Myometrial cell (primary cell): ENCODE data around the genes FRMD3 and ISCA1.

DNA sequence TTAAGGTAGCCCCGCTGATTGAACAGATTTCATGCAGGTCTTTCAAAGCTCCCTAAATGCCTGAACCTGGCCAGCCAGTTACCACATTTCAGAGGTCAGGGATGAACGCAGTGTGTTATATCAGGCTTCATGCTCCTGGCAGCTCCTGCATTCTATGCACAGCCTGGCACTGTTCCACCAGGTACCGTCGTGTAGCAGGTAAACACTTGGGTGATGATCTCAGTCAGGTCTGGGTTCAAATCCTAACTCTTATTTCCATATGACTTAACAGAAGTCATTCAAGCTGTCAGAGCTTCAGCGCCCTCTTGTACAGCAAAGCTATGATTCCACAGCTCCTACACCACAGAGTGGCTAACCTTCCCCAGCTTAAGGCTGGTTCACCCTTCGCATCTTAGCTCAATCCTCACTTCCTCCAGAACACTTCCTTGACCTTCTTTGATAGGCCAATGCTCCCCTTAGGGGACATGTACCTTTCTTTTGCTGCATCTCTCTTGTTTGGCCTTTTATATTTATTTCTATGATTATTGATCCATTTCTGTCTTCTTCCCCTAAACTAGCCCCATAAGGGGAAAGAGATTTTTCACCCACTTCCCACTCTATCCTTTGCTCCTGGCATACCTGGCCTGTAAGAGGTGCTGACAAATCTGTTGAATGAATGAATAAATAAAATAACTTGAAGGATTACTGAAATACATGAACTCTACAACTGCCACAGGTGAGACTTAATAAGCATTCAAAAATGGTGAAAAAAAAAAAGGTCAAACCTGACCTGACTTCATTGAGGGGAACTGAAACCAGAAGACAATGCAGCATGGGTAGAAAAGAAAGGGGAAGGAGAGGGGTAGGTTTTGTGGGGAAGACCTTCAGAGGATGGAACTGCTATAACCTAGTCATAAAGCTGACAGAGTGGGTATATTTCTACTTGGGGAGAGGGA, 56.9 kb downstream of the RASEF start:
- RAMPAGE, long total RNA, result no peak

DNA sequence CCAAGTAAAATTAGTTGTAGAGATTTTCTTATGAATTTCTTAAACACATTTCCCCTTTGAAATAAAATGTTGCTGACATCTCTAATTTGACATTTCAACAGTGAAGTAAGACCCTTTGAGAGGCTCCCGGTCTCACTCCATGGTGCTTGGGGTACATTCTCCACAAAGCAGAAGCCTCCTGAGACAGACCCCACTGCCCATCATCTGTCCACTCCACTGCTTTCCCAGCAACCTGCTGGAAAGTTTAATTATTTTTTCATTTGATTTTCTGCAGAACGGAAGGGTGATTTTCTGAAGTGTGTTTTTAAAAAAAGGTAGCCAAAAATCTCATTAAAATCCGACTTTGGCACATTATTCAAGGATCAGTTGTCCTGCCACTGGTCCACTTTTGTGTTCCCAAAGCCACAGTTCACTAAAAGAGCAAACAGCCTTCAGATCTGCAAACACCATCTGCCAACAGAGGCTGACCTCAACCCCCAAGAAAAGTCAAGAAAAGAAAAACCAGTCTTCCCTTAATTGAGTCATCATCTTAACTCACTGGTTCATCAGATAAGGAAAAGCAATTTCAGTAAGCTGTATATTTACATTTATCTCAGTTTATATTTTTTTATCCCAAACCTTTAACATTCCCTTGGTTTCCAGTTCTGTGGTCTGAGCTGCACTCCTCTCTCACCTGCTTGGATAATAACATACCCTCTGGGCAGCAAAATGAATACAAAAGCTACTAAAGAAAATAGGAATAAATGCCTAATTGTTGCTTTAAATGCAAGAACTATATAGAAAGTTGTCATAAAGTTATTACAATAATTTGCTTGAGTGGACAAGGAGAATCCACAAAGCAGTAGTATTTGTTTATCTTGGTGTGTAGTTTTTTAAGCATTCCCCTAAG, 21.2 kb downstream of the RASEF start:
- RAMPAGE, long total RNA, result no peak

GRCh38 chr9:83537941-83539097, at the start of gene FRMD3:
TSS of gene FRMD3 (minus strand) at chr9:83538401.
- RAMPAGE, long total RNA, result start-site peak on the minus strand at chr9:83538308-83538367, 43 and 60 reads in 2 replicates

GRCh38 chr9:83670377-83670975, 37.3 kb downstream of the UBQLN1 start:
- RAMPAGE, long total RNA, result no peak

DNA sequence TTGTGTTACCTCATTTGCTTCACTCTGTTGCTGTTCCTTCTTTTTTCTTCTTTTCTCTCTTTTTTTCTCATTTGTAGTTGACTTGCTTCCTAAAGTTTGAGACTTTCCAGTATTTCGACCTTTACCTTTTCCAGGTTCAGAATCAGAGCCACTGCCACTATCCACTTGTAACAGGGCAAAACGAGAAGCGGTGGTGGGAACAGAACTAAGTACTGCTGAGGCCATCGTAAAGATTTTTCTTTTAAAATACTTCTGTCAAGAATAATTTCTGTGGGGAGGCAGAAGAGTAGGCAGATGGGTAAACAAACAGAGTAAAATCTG, 11.3 kb downstream of the GKAP1 start:
- RAMPAGE, long total RNA, result no peak

DNA sequence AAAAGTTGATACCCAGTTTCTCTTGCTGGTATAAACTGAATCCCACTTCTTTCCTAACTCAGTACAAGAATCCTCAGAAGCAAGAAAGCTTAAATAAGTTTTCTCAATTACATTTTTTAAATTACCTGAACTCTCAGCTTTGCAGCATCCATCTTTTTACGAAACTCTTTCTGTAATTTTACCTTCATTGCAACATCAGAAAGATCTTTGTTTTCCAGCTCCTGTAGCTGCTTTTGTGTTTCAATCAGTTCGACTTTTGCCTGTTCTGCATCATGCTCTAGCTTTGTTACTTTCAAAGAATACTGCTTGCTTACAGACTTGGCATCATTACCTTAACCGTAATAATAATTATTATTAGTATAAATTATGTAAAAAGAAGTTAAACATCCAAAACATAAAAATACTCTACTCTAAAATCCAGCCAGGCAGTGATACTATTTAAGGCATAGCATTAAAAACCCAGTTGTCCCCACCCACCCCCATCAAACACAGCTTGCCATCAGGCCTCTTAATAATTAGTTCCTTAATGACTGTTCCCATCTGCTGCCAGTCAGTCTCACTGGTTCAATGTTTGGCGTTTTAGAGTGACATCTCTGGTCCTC, 37.4 kb downstream of the KIF27 start:
- RAMPAGE, long total RNA, result no peak

- RAMPAGE, long total RNA, result no peak
Measured at GRCh38 chr9:83968877-83969617, 11.0 kb downstream of the HNRNPK start.

GRCh38 chr9:83969618-83970713, 10.0 kb downstream of the HNRNPK start:
- RAMPAGE, long total RNA, result no peak

DNA sequence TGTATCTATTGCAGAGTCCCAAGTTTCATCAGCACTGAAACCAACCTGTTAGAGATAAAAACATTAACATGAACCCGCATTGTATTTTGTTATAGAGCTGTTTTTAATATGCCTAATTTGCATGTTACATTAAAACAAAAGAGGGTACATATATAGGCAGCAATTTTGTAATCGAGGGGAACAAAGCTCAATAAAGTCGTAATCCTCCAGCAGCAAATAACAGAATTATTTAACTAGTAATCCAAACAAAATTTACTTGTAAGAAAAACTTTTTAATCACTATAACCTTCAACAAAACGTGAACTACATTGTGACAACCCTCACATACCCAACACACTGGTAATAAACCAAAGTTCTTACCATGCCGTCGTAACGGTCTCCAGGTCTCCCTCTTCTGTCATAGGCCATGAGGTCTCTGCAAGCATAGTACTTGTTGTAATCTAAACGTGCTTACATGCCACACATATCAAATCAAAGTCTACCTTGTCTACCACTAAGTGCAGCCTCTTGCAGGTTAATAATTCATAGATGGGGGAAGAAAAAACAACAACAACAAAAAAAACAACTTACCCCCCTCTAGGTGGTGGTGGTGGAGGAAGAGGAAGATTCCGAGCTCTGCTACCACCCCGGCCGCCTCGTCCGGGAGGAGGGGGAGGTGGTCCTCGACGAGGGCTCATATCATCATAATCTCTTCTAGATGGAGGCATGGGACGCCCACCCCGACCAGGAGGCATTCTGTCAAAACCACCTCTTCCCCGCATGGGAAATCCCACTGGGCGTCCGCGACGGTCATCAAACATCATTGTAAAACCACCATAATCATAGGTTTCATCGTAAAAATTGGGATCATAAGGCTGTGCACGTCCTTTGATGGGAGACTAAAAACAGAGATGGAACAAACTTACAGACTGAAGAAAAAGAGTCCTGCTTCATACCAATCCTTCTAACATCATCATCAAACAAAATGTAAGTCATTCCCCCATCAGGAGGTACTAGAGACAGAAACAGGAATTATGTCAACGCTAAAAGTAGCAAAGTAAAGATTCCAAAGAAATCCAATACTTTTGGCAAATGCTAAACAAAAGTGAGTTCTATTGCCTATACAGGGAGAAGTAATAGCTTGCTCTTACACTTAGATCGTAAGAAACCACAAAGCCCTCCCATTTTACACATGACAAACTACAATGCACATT, 8.3 kb downstream of the HNRNPK start:
- RAMPAGE, long total RNA, result no peak

DNA sequence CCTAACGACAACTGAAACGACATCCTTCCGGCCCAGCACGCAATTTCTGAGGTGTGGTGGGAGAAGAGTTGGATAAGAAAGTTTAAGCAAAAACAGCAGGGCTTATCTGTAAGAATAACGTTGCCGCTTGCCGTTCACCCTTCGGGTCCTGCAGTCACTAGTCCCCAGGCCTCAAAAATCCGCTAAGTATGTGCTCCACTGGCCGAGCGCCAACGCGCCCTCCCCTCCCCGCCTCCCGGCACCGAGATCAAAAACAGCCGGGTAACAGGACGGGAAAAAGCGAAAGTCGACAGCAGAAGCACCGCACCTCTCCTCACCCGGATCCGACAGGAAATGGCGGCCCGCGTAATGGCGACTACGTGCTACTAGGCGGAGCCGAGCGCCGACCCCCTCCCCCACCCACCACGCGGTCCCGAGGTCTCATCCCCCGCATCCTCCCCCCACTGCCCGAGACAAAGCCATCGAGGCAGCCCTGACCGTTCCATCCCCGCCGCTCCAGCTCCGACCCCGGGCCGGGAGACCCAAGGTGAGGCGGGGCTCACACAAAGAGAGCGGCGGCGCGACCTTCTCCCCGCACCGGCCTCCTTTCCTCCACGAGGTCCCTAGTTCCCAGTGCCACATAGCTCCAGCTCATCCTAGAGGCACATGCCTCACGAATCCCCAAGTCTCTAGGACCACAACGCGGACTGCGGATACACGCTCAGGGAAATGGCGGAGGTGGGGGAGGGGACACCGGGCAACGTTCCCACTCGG, 545 bp downstream of the HNRNPK start:
- RAMPAGE, long total RNA, result no peak

GRCh38 chr9:84002309-84002652, 21.7 kb downstream of the RMI1 start:
- RAMPAGE, long total RNA, result no peak

DNA sequence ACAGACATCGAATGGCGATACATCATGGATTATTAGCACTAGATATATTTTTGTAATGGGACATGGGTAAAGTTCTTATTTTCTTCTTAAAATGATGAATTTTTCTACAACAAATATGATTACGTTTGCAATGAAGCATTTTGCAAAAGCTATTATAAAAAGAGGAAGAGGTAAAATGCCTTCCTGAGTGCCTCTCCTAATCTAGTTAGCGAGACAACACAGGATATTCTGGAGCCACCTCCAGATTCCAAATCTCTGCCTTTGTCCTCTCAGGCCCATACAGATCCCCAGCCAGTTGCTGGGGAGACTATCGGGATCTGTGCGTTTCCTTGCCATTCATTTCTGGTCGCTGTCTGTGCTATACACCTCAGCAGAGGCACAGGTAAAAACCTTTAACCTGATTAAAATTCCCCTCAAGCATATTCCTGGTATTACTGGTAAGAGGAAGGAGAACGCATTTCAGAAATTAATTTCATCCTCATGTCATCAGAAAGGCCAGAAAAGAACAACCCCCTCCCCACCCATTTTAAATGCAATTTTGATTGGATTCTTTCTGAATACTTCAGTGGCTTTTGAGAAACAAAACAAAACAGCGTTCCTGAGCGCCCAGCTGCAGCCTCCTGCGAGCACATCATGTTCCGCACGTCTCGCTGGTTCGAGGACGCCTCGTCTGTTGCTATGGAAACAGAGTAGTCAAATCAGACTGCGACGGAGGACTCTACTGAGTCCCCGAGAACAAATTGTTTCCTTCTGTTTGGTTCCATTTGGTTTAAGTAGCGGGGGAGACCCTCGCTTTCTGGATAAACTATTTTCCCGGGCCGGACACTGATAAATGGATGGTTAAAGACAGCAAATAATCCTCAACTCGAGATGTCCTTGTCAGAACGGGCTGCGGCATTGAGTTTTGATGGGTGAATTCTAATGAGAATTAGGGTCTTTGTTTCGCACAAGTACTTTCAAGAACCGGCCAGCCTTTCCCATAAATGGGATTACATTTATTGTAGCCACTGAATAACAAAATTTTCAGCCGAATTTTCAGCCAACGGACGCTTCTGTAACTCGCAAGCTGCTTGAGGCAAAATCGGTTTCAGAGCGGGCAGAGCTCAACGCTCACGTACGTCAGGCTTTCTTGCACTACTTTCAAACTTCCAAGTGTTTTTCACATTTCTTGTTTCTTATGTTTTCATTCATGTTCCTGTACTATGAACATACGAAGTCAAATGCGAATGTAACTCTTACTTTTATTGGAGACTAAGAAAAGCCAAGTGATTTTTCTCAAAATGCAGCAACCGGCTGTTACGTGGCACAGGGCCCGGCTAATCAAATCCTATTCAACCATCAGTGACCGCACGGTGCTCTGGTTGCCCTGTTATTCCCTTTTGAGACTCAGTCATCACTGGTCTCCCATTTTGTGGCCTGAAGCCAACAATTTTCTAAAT, 69.0 kb downstream of the SLC28A3 start:
- RAMPAGE, long total RNA, result no peak

DNA sequence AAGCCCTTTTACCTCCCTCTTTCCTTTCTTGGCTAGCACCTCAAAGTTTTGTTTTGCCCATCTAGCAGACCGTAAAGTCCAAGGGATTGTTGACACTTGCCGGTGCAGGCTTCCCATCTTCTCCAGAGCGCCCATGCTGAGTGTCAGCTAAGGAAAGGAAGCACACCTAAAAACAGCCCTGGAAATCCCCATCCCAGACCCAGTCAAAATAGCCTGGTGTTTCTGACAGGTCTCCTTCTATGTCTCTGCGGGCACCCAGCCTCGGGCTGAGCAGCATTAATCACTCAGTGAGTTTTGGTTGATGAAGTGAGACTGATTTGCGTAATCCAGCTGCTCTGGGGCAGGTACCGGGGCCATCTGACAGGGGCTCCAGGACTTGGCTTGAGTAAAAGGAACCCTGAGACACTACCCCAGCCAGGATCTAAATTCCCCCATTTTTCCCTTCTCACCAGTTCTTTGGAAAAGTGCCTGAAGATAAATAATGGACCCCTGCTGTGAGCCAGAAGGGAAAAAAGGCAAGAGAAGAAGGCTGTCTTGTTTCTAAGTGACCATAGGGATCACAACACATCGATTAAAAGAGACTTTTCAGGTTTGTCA, 647 bp downstream of the SLC28A3 start:
- RAMPAGE, long total RNA, result no peak

GRCh38 chr9:85742390-85742614, 548 bp upstream of the AGTPBP1 start:
- RAMPAGE, long total RNA, result no peak

DNA sequence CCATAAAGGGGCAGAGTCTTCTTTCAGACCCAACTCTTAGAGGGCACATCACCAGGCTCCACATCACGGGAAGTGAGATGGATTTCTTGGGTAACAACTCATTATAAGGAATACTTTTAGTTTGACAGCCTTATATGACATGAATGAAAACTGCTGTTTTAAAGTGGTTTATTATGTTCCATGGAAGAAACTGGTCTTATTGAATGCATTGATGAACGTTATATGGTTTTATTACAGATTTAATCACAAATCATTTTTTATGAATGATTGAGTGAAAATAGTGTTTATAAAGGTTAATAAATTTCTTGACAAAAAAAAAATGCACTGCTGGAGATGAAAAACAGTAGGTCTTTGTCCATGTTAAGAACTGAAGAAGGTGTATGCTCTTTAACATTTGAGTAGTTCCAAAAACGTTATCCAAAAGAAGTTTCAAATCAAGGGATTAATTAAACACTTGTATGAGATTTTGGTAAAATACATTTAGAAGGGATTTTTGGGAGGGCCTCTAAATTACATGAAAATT, 77.3 kb downstream of the GOLM1 start:
- RAMPAGE, long total RNA, result no peak

- RAMPAGE, long total RNA, result start-site peak on the minus strand at chr9:86282524-86282556, 123 and 155 reads in 2 replicates
Measured at GRCh38 chr9:86282464-86283574, at the start of gene ISCA1. TSS of gene ISCA1 (minus strand) at chr9:86282538.

DNA sequence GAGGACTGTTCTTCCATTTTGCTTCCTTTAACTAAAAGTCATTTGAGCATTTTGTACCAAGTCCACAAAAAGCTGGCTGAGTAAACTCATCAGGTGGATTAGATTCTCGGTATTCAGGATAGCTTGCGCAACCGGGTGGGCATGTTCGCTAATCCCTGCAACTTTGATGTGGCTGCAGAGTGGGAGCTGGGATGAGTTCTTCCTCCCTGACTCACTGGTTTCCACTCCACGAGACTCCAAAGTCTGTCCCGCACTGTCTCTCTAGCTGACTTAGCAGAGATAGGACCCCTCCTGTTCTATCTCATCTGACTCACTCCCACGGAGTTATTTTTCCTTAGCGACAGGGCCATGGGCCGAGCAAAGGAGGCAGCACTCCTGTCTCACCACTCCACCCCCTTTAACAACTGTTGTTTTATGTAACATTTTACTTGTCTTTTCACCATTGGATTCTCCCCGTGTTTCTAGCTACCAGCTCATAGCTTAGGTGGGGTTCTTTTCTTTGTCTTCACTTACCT, 80.2 kb upstream of the TUT7 start:
- RAMPAGE, long total RNA, result no peak

DNA sequence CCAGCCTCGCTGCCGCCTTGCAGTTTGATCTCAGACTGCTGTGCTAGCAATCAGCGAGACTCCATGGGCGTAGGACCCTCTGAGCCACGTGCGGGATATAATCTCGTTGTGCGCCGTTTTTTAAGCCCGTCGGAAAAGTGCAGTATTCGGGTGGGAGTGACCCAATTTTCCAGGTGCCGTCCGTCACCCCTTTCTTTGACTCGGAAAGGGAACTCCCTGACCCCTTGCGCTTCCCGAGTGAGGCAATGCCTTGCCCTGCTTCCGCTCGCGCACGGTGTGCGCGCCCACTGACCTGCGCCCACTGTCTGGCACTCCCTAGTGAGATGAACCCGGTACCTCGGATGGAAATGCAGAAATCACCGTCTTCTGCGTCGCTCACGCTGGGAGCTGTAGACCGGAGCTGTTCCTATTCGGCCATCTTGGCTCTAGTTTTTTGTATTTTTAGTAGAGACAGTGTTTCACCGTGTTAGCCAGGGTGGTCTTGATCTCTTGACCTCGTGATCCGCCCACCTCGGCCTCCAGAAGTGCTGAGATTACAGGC, 257.5 kb upstream of the TUT7 start:
- RAMPAGE, long total RNA, result no peak

- RAMPAGE, long total RNA, result no peak
Measured at GRCh38 chr9:86795759-86796578, 151.3 kb downstream of the GAS1 start.

DNA sequence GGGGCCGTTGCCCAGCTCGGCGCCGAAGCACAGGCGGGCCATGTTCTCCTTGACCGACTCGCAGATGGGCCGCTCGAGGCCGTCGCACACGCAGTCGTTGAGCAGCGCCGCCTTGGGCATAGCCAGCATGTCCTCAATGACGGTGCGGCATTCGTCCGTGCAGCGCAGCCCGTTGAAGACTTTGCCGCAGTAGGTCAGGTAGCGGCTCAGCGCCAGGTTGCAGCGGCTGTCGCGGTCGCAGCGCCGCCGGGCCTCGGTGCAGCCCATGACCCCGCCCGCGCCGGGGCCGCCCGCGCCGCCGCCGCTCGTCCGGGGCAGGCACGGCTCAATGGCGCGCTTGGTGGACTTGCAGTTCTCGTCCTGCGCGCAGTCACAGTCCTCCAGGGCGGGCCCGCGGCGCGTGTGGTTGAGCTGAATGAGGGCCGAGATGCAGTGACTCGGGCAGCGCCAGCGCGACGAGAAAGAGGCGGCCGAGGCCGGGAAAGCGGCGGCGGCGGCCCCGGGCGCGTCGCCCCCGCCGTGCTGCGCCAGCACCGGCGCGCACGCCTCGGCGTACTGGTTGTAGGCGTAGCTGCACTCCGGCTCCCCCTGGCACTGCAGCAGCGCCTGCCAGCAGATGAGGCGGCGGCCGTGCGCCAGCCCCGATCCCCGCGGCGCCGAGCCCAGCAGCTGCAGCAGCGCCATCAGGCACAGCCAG, 1.1 kb downstream of the GAS1 start:
- RAMPAGE, long total RNA, result no peak